Fibroblast of the aortic adventitia (primary cell): ENCODE results near the genes ZMYM5 and ZDHHC20.

- CAGE, long polyA plus RNA, result no peak
Measured at GRCh38 chr13:19344588-19345423, 163.2 kb upstream of the TUBA3C start.

DNA sequence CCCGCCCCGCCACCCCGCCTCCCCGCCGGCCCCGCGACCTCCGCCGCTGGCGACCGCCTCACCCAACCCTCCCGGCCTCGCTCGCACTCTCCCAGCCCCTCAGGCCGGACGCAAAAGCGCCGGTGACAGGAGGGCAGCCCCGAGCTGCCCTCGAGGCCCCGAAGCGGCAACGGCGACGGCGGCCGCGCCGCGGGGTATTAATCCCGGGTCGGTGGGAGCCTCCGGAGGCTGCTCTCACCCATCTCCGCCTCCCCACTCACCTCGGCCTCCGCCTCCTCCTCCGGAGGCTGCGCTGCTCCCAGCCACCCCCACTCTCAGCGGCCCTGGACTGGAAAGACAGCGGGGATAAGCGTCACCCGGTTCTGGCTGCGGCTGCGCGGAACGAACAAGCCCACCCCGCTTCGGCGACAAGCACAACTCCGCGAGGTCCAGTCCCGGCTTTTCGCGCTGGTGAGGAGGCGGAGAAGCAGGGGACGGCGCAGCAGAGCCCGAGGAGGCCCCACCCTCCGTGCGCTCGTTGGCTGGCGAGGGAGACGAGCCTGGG is at the start of gene ZMYM5:
Gene ZMYM5, minus strand, starts transcription at position 460 of the 544 bp plus-strand sequence.
- CAGE, long polyA plus RNA, result no peak

DNA sequence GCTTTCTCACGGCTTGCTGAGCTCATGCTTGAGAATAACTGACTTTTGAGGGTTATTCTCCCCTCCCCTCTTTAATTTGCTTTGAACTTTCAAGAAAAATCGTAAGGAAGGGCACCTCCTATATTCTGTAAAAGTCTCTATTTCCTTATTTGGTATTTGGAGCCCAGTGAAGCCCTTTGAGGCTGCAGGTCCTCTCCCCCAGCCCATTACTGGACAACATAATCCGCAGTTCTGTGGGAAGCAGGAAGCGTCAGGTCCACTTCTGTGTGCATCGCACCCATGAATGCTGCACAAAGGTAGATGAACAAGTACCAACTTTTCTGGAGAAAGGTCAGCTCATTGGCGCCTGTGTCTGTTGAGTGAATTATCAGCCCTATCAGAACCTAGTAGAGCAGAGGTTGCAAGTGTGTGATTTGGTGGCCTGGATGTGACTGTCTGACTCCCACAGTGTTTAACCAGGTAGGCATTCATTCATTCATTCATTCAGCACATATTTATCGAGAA is 29.4 kb downstream of the GJA3 start:
- CAGE, long polyA plus RNA, result no peak

DNA sequence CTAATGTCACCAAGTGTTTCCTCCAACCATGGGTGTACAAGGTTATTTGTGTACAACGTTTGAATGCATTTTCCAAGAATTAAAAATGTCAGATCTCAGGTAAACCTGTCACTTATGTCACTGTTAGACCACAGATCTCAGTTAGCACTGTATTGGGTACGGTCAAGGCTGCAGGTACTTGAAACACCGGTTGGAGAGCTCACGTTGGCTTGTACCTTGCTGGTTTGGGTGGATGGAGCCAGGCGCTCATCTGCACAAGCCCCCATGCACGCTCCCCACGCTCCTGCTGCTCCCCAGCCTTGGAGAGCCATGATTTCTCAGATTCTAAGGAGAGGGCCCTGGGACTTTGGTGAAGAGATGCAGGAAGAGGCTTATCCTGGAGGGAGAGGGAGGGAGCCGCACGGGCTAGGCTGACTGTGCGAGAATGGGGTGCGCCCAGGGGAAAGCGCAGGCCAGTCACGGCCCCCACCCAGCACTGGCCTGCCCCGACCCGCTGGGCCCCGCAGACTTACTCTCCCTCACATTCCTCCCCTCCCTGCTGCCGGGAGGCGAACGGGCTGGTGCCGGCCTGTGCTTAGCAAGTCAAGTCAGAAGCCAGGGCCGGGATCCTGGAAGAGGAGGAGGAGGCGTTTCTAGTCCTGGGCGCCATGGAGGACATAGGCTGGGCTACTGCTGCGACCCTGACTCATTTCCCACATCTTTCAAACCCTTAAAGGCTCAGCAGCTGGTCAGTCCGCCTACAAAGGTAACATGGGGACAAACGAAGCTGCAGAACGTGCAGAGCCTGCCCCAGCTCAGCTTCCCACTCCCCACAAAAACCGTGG is 120.1 kb downstream of the CRYL1 start:
- CAGE, long polyA plus RNA, result no peak

DNA sequence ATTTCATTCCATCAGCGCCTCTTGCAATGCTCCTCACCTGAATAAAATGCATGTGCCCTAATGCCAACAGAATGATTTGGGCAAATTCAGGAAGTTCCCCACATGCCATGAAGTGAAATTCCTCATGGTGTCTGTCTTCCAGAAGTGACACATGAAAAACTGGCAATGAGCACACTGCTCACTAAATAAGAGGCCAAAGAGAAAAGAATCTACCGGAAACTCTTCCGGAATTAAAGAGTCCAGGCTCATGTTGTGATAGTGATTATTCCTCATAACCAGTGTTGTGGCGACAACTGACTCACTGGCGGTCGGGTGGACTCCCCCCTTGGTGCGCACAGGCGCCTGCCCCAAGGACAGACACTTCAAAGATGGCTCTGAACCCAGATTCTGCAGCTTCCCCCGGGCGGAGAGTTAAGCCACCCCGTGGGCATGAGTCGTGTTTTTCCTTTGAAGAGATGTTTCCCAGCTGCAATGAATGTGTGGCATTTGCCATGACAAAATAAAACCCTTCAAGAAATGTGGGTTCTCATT is 10.2 kb downstream of the IL17D start:
- CAGE, long polyA plus RNA, result no peak

- CAGE, long polyA plus RNA, result no peak
Measured at GRCh38 chr13:20721261-20722423, 18.1 kb downstream of the IL17D start.

- CAGE, long polyA plus RNA, result no peak
Measured at GRCh38 chr13:20728854-20729291, 25.4 kb downstream of the IL17D start.

- CAGE, long polyA plus RNA, result no peak
Measured at GRCh38 chr13:21147068-21148449, 7.6 kb downstream of the SAP18 start.

GRCh38 chr13:21148450-21148837 is 8.5 kb downstream of the SAP18 start:
- CAGE, long polyA plus RNA, result no peak

GRCh38 chr13:21458684-21459647 is at the start of gene ZDHHC20:
ZDHHC20 (minus strand) TSS chr13:21459303.
- CAGE, long polyA plus RNA, result no peak

- CAGE, long polyA plus RNA, result no peak
Measured at GRCh38 chr13:21459648-21460198, 620 bp upstream of the ZDHHC20 start.

GRCh38 chr13:21616863-21617432 is 13.0 kb upstream of the MICU2 start:
- CAGE, long polyA plus RNA, result no peak

- CAGE, long polyA plus RNA, result no peak
Measured at GRCh38 chr13:21628820-21629287, 24.9 kb upstream of the MICU2 start.

DNA sequence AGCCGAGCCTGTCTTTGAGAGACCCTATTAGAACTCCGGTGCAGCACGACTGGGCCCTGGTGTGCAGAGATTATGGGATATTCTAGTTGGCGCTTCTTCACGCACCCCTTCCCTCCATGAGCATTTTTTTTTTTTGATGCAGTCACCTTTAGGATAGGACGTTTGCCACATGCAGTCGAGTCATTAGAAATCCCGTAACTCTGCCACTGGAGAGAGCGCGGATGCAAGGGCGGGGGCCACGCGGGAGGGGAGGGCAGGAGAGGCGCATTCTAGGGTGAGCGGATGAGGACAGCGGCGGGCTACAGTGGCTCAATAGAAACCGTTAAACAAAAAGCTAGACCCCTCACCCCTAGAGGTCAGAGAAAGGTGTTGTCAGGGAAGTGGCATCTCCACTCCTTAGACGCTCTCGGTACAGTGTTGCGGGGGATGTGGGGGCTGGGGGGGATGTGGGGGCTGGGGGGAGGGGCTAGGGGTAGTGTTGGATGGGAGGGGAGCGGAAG is 3.8 kb downstream of the FGF9 start:
- CAGE, long polyA plus RNA, result no peak

DNA sequence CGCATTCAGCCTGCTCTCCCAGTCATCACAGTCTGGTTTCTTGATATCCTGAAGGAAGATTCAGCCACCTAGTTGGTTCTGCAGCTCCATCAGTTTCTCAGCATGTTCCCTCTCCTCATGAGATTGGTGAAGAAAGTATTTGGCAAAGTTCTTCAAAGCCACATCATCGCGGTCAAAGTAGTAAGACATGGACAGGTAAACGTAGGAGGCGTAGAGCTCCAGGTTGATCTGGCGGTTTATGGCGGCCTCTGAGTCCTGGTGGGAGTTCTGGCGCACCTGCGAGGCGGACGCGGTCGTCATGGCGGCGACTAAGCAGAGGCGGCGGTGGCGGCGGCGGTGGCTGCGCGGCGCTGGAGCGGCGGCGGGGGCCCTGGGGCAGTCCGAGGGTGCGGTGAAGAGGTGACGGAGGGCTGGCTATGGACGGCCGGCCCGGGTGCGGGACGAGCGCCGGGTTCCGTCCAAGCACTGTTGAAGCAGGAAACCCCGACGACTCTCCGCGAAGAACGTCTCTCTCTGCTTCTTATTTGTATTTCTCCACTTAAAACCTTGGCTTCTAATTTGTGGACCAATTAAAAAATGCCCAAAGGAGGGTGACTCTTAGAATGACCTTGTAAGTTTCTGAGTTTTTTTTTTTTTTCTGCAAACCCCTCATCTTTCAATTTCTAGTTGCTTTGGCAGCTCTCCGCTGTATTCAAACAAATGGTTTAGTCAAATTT is 484.3 kb upstream of the SGCG start:
- CAGE, long polyA plus RNA, result no peak

DNA sequence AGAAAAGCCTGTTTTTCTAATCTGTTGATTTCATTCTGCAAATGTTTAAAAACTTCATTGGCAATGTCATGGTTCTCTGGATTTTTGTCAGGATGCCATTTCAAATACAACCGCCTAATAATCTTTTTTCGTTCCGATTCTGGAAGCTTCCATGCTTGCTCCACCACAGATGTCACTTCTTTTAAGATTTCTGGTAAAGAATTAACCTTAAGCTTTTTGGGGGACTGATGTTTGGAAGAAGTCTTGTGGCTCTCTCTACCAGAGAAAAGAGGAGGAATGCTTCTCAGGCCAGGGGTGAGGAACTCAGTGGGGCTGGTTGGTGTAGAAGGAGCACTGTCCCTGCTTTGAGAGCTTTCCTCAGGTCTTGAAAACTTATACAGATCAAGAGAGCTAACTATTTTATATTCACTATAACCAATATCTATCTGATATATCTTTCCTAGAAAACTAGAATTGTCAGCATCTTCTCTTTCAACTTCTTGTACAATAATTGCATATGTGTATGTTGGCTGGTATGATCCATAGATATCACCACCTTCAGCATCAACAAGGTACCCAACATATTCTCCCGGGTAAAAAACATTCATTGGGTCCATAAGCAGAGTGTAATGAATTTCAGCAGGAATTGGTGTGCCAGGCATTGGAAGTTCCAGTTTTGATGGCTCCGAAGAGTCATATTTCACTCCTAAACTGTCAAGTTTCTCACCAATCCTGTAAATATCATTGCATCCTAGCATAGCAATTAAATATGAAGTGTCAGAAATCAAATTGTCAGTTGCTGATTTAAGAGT is 102.5 kb downstream of the SACS start:
- CAGE, long polyA plus RNA, result no peak

DNA sequence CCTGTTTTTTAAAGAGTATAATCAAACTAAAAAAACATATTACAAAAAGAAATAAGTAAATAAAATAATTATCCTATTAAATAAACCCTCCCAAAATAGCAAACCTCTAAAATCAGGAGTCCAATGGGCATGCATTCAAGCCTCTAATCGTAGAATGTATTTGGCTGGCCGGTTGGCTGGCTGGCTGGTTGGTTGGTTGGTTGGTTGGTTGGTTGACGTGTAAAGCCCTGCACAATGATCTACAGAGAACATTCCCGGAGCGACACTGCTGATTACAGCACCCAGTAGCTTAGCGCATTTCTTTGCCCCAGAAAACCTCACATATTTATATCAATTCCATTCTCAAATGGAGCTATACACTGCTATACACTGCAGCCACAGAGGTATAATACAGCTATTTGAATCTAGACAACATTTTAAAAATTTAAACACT is 65.6 kb downstream of the SACS start:
- CAGE, long polyA plus RNA, result no peak

GRCh38 chr13:23466132-23467018 is 32.9 kb upstream of the SACS start:
- CAGE, long polyA plus RNA, result no peak

DNA sequence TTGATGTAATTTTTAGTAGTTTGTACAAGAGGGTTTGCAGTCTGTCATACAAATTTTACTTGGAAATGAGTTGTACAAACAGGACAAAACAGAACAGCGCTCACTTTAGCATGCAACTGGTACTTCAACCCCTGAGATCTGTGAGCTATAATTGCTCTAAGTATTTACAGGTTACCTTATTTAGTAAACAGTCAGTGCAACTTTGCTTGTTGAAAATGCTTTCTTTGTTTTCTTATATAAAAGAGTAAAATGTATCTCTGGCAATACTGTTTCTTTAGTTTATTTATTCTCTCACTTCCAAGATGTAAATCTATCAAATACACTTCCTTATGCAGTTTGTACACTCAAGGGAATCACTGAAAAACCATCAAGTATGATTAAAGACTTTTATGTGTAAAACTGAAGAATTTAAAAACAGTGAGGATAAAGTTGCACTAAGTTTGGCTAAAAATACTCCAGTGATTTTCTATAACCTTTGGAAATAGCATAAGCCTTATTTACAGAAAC is 870 bp downstream of the TNFRSF19 start:
- CAGE, long polyA plus RNA, result no peak

DNA sequence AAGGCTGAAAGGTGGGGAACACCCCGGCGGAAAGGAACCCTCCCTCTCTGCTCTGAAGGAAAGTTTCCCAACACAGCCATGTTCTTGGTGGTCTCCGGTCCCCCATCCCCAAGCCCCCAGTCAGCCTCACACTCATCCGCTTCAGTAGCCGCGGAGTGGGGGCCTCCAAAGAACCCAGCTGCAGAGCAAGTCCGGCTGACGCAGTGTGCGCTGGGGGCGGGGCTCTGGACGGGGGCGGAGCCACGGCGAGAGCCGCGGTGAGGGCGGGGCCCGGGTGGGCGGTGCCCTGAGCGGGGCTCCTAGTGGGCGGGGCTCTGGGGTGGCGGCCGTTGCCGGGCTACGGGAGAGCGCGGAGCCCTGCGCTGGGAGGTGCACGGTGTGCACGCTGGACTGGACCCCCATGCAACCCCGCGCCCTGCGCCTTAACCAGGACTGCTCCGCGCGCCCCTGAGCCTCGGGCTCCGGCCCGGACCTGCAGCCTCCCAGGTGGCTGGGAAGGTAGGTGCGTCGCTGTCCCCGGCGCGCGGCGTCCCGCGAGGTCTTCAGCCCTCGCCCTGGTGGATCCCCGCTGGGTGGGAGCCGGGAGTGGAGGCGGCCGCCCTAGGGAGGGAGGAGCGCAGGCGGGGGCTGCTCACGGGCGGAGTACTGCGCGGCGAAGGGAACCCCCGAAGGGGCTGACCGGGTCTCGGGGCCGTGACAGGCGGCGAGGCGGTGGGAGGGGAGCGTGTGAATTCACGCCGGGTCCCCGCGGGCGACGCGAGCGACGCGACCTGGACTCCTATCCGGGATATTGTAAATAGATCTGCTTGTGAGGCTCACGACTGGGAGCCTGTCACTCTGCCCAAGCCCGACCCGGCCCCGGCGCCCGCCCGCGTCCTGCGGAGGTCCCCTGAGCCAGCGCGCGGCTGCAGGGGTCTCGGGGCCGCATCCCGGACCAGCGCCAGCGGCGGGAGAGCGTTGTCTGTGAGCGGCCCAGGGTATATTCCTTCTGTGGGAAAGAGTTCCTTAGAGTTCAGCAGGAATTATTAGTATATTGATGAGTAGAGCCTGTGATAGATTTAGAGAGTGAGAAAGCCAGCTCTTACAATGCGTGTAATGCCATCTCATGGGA is 9.2 kb downstream of the TNFRSF19 start:
- CAGE, long polyA plus RNA, result no peak